Left lung (tissue), 1 donor: ENCODE measurements around a stretch of chr20.

GRCh38 chr20:38970187-38970435, 8.0 kb downstream of the DHX35 start:
- PRO-cap = no peak

DNA sequence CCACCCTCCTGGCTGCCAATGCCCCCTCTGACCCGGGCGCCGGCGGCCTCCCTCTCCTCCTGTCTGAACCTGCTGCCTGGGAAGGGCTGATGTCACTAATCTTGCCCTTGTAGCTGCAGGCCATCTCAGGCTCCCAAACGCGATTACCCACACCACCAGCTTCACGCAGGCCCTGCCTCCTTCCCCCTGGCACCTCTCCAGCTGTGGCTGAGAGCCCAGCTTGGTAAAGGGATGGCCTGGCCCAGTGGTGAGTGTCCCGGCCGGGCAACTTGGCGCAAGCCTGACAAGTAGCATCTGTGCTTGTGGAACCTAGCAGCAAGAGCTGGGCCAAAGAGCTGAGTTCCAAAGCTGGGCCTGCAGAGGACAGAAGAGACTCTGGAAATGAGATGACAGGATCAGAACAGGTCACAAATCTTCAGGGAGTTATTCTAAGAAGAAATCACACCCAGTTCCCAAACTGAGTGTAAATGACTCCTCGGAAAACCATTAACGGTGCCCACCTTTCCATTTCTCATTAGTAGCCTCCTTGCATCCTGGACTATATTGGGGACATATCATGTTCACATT, 401.7 kb downstream of the MAFB start:
- PRO-cap = no peak

- PRO-cap = no peak
These were observed 348.9 kb downstream of the MAFB start for GRCh38 chr20:40340160-40340478.

- PRO-cap = bidirectional peak, plus-strand start at chr20:40463460, minus-strand start at chr20:40463326
These were observed 225.8 kb downstream of the MAFB start for GRCh38 chr20:40463226-40463659.

- PRO-cap = no peak
These were observed 218.5 kb downstream of the MAFB start for GRCh38 chr20:40470435-40471074.

DNA sequence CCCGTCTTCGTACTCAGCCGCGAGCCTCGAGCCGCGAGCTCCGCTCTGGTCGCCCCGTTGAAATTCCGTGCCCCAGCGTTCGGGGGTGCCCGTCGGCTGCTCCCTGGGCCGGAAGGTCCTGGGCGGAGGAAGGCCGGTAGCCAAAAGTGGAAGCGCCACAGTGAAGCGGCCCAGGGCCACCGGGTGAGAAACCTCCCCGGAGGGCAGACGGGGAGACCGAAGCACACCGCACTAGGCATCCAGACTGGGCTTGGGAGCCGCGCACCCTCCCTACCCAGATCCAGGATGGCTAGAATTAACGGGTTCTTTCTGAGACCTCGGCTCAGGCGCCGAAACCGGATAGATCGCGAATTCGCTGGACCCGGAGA, 1.3 kb upstream of the MAFB start:
- PRO-cap = no peak

DNA sequence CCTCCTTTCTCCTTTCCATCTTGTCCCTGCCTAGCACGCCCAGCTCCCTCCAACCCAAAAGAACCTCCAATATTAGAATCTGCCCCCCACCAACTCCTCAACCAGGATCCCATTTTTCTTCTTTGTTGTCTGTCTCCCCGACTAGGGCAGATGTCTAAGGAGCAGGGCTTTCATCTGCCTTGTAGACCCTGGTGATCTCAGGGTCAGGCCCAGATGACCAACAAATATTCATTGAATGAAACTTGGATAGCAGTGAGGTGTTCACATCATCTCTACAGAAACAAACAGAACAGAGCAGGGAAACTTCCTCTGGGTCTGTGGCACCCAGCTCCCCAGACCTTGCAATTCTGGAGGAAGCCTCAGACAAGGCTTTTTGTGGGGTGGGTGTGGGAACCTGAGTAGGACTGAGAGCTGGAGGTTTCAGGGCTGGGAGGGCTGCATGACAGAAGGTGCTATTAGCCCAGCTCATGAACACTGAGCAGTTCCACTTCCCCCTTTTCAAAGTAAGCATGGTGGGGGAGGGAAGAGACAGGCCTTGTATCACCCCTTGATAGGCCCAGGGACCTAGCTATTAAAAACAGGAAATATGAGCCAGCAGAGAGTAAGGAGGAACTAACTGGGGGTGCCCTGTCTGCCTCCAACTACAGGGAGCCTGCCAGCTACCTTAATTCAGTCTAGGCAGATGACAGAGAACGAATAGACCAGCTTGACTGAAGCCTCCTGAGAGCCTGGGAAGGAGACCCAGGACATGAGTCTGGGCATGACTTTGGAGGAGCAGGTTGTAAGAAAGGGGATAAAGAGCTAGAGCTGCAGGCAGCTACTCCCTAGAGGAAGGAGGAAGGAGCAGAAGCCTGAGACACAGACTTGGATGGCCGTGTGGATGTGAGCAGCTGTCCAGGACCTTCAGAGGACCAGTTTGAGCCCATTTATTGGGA, 37.2 kb upstream of the TOP1 start:
- PRO-cap = bidirectional peak, plus-strand start at position 672 of the sequence, minus-strand start at position 476 of the sequence

DNA sequence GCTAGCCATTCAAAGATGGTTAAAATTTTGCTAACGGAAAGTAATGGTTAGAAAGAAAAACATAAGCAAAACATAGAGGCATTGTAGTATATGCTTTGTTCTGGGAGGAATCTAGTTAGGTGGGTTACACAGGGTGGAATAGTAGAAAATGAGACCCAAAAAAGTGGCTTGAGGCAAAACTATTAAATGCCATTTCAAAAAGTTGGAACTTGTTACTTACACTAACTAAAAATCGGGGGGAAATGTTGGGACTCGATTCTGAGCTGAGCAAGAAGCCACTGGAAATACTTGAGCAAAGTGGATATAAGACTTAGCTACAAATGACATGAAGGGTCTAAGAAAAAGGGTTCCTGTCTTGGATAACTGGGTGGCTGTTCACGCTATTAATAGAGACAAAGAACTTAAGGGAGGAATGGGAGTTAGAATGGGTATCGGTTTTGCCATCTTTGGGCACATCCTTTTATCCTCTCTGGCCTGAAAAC, 41.3 kb downstream of the TOP1 start:
- PRO-cap = no peak

DNA sequence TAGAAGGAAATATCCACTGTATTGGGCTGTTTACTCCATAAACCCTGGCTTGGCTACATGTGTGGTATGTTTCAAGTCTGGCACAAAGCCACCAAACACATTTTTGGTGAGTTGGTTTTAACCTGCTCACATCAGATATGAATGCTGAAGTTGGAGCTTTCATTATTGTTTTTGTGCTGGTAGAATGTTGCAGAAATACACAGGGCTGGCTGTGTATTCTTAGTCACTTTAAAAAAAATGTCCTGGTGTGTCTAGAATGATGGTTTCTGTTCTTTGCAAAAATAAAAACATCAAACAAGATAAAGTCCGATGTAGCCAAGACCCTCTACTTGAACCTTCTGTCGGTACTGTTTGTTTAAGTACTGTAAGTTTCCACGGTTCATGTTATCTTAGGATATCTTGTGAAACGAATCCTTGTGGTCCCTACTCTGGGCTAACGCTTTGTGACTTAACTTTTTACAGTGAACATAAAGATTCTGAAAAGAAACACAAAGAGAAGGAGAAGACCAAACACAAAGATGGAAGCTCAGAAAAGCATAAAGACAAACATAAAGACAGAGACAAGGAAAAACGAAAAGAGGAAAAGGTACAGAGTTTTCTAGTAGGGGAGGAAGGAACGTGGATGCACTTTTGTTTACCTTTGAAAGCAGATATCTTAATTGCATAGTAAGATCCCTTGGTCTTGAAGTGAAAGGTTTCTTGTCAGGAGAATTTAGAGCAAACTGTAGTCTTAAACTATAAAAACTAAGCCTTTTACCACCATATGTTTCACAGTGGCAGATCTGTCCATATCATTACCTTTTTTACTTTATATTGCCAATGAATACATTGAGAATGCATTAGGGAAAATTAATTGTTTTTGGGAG, 47.3 kb downstream of the TOP1 start:
- PRO-cap = no peak

GRCh38 chr20:41079874-41080628, 51.4 kb downstream of the TOP1 start:
- PRO-cap = no peak

- PRO-cap = no peak
These were observed 45.0 kb upstream of the PLCG1 start for GRCh38 chr20:41092324-41092855.

- PRO-cap = no peak
These were observed 75.1 kb downstream of the ZHX3 start for GRCh38 chr20:41242293-41242963.

DNA sequence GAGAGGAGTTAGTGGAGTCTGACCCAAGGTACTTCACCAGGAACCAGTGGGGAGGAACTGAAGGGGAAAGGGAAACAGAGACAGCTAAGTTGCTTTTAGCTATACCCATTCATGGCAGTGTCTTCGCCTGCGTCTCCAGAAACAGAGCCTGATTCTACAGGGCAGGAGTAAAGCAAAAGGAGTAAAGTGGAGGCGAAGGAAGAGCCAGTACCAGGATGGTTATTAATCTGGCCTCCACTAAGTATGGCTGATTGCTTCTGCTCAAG, 2.9 kb upstream of the CHD6 start:
- PRO-cap = no peak

GRCh38 chr20:43458180-43458542, 465 bp downstream of the SRSF6 start:
- PRO-cap = bidirectional peak, plus-strand start at chr20:43458371, minus-strand start at chr20:43458252

GRCh38 chr20:43465948-43466869, 8.5 kb downstream of the SRSF6 start:
- PRO-cap = no peak

- PRO-cap = no peak
These were observed 8.3 kb downstream of the L3MBTL1 start for GRCh38 chr20:43515712-43516222.

DNA sequence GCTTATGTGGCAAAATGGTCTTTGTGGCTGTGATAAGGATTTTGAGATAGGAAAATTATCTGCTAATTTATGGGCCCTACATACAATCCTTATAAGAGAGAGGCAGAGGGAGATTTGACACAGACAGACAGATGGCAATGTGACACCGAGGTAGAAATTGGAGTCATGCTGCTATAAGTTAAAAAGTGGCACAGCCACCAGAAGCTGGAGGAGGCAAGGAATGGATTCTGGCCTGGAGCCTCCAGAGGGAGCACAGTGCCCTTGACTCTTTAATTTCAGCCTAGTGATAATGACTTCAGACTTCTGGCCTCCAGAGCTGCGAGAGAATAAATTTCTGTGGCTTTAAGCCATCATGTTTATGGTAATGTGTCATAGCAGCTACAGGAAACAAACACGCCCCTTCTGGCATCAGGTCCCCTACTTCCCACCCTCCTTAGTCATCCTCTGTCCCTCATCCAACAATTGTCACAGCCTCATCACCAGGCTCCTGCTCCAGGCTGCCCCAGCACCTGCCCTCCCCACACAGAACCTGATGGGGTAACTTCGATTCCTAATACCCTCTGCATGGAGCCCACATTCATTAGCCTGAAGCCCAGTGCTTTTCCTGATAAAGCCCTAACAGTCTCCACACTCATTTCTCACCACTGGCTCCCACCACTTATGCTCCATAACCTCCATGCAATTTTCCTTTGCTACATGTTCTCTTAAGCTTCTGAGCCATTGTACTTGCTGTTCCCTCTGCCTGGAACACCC, 69.8 kb upstream of the TOX2 start:
- PRO-cap = no peak

GRCh38 chr20:43849758-43850449, 64.7 kb upstream of the TOX2 start:
- PRO-cap = no peak

- PRO-cap = no peak
These were observed 103.7 kb downstream of the TOX2 start for GRCh38 chr20:44018122-44018999.

- PRO-cap = no peak
These were observed 117.3 kb downstream of the JPH2 start for GRCh38 chr20:44069737-44070090.